ENCODE results near the genes RABGEF1 and TYW1B.

GRCh38 chr7:66371206-66371594 is 166.1 kb downstream of the TPST1 start:
- RRBS: no CpG with 5 or more reads among the region's 3 CpGs

DNA sequence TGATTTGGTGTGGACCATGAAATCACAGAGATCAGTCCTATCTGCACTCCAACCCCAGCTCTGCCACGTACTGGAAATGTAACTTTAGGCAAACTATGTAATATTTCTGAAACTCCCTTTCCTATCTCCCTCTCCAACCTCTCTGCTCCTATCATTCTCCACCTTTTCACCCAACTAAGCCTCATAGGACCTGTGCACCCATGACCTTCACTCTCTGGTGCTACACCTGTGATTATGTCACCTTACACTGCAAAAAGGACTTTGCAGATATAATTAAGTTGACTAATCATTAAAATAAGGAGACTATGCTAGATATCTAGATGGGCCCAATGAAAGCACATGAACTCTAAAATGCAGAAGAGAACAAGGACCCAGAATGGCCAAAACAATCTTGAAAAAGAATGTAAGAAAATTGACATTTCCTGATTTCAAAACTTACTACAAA is 48.3 kb upstream of the KCTD7 start:
- RRBS: no CpG with 5 or more reads among the region's 1 CpG

DNA sequence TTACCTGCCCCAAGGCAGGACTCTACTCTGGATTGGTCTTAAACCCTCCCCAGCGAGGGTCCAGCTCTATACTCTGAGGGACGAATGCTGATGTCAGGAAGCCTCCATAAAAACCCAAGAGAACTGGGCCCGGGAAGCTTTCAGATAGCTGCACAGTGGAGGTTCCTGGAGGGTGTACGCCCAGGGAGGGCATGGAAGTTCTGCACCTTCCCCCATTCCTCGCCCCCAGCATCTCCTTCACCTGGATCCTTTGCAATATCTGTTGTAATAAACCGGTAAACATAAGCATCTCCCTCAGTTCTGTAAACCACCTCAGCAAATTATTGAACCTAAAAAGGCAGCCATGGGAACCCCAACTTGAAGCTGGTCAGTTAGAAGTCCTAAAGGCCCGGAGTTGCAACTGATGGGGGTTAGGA is 47.4 kb upstream of the KCTD7 start:
- RRBS: 100% methylated on average over 1 of the region's 7 CpGs

DNA sequence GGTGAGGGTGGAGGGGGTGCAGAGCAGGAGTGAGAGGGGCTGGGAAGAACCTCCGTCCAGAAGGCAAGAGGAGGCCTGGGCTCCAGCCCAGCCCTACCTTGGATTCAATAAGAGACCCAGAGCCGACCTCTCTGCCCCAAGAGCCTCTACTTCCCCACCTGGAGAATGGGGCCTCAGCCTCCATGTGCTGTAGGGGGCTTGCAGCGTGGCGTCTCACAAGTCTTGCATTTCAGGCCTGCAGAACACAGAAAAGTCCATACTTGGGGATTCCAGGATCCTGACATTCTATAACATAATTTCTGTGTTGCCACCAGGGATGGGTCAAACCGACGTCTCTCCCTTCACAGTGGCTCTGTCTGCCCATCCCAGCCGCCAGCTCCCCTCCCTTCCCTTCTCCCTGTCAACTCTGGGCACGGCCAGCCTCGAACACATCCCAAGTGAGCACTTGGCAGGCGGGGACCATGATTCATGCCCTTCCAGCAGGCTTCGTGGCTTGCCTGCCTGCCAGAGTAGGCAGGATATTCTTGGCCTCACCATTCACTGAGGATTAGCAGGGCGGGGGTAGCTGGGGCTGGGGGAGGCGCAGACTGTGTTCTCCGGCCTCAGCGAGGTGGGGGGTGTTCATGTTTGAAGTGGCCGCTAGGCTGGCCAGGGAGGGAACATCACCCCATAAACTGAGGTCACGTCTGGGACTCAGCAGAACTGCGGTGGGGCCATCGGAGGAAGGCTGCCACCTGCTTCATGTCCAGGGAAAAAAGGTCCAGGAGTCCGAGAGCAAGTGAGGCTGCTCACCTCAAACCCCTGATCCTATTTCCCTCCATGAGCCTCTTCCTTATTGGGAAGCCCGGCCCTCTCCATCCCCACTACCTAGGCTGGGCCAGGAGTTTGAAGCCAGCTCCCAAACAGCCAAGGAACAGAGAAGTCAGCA is 43.2 kb upstream of the RABGEF1 start:
- RRBS: no CpG with 5 or more reads among the region's 21 CpGs

DNA sequence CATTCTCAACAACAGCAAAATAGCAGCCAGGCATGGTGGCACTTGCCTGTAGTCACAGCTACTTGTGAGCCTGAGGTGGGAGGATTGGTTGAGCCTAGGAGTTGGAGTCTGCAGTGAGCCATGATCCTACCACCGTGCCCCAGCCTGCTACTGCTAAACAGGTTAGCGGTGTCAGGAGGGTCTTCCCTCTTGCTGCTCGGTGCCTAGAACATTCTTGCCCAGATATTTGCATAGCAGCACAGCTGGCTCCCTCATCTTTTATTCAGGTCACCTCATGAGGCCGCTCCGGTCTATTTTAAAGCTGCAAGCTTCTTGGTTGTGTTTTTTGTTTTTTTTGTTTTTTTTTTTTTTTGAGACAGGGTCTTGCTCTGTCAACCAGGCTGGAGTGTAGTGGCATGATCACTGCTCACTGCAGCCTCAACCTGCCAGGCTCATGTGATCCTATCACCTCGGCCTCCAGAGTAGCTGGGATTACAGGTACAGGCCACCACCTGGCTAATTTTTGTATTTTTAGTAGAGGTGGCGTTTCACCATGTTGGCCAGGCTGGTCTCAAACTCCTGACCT is 2.8 kb upstream of the RABGEF1 start:
- RRBS: no CpG with 5 or more reads among the region's 7 CpGs

- RRBS: under 1% methylated on average over 23 of the region's 76 CpGs
These were observed at the start of gene RABGEF1 for GRCh38 chr7:66739983-66740846. Gene RABGEF1, plus strand, starts transcription at chr7:66740733.

DNA sequence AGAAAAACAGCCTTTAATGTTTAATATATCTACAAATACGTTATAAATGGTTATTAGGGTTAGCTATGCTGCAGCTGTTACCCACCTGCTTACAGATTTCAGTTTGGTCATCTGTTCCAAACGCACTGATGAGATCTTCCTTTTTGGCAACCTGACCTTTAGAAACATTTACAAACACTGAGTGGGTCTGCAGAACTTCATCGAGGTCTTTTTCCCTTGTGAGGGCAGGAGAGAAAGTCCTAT is 1.3 kb downstream of the SBDS start:
- RRBS: no CpG with 5 or more reads among the region's 3 CpGs

GRCh38 chr7:67308666-67309207 is 32.0 kb downstream of the SPDYE21 start:
- RRBS: no CpG with 5 or more reads among the region's 4 CpGs

DNA sequence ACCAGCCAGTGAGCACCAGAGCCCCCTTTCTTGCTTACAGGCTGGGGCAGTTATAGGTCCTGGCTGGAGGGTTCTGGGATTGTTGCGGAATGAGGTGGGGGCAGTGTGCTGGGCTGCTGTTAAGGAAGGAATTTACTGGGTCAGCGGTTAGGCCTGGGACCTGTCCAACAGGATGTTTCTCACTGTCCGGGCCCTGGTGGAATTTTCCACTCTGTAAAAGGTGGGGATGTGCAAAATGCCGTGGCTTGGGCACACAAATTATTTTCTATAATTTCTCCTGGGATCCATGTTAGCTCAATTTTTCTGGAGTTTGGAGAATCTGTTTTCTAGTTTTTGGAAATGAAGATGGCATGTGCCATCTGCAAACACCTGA is 477.2 kb downstream of the SPDYE21 start:
- RRBS: no CpG with 5 or more reads among the region's 4 CpGs

GRCh38 chr7:69502463-69502750 is 95.9 kb upstream of the AUTS2 start:
- RRBS: no CpG with 5 or more reads among the region's 3 CpGs

GRCh38 chr7:70781359-70781859 is 350.5 kb upstream of the GALNT17 start:
- RRBS: no CpG with 5 or more reads among the region's 7 CpGs

- RRBS: no CpG with 5 or more reads among the region's 3 CpGs
These were observed 146.3 kb downstream of the GALNT17 start for GRCh38 chr7:71278167-71278731.

DNA sequence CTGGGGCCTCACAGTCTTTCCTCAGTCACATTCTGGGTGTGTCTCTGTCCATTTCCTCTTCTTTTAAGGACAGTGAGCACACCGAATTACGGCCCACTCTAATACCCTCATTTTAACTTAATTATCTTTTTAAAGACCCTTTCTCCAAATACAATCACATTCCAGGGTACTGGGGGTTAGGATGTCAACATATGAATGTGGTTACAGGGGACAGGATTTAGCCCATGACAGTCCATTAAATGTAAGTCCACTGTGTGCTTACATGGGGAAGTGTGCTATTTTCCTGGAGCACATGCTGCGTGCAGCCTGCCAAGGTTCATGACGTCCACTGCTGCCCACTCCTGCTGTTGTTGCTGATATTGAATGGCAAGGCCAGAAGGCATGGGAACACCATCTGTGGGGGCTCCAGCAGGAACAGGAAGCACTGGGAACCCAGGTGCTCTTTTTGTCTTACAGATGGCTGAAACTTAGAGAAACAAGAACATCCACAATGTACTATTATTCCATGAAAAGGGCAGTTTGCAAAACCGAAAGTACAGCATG is 365.5 kb downstream of the GALNT17 start:
- RRBS: no CpG with 5 or more reads among the region's 5 CpGs

DNA sequence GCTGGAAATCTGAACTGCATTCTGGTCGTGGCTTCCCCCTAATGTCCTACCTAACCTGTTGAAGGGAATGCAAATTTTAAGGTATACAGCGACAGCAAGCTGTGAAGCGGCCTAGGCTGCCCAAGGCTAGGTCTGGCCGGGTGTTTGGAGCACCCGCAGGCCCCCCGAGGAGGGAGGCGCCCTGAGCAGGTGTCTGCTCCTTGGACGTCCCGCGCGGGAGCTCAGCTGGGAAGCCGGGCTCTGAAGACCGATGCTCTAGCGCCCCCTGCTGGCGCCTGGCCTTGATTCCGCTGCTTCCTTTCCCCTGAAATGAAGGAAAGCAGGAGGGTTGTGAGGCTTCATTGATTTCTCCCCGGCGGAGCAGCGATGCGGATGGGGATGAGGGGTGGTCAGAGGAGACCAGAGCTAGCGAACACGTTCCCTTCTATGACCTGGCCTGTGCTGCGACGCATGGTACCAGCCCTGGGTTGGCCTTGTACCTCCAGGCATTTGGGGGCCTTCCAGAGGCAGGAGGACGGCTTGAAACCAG is 601.3 kb downstream of the GALNT17 start:
- RRBS: 2% methylated on average over 11 of the region's 25 CpGs

DNA sequence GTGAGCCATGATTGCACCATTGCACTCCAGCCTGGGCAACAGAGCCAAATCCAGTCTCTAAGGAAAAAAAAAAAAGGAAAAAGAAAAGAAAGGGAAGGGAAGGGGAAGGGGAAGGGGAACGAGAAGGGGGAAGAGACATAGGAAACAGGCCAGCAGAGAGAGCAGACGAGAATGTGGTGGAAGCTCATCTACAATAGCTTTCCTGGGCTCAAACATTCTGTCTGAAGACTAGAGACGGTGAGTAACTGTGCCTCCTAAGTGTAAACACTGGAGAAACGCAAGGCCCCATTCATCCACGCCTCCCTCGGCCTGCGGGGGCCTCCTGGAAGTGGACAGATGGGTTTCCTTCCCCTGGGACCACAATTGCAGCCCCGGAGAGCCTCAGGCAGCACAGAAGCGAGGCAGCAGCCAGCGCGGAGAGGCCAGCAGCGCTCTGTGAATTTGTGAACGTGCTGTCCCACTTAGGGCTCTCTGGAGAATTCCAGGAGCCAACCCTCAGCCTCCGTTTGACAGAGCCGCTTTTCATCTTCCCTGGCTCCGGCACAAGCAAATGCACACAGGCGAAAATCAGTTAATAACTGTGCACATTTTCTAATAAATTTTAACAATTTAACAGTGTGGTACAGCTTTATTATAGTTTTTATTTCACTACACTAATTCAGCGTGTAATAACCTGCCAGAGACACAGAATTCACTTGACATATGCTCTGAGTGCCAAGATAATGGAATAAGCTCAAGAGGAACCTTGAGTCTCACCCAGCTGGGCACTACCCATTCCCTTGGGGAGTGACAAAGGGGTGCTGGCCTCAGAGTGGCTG is 23.2 kb upstream of the CALN1 start:
- RRBS: no CpG with 5 or more reads among the region's 18 CpGs

- RRBS: no CpG with 5 or more reads among the region's 41 CpGs
These were observed at the start of gene TYW1B for GRCh38 chr7:72827519-72828342. Gene TYW1B, minus strand, starts transcription at chr7:72828200.

- RRBS: no CpG with 5 or more reads among the region's 63 CpGs
These were observed 1.4 kb upstream of the TYW1B start for GRCh38 chr7:72829111-72830058.

DNA sequence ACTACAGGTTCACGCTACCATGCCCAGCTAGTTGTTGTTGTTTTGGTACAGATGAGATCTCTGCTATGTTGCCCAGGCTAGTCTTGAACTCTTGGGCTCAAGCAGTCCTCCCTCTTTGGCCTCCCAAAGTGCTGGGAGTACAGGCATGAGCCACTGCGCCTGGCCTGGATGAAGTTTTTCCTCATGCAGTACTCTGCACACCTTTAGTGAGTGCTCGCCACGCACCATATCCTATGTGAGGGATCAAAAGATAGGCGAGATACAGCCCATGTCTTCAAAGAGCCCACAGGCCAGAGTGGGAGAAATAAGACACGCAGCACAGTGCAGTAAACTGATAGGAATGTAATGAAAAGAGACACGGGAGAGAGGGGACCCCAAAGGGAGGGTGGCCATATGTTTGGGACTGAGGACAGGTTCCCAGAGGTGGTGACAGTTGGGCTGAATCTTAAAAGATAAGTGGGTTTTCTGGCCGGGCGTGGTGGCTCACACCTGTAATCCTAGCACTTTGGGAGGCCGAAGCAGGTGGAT is 12.8 kb upstream of the POM121 start:
- RRBS: no CpG with 5 or more reads among the region's 10 CpGs

- RRBS: no CpG with 5 or more reads among the region's 8 CpGs
These were observed 9.8 kb upstream of the POM121 start for GRCh38 chr7:72914974-72915609.

- RRBS: no CpG with 5 or more reads among the region's 8 CpGs
These were observed 72.7 kb downstream of the NSUN5 start for GRCh38 chr7:73235949-73236306.